Foreskin keratinocyte (primary cell): ENCODE measurements around a stretch of chr22.

DNA sequence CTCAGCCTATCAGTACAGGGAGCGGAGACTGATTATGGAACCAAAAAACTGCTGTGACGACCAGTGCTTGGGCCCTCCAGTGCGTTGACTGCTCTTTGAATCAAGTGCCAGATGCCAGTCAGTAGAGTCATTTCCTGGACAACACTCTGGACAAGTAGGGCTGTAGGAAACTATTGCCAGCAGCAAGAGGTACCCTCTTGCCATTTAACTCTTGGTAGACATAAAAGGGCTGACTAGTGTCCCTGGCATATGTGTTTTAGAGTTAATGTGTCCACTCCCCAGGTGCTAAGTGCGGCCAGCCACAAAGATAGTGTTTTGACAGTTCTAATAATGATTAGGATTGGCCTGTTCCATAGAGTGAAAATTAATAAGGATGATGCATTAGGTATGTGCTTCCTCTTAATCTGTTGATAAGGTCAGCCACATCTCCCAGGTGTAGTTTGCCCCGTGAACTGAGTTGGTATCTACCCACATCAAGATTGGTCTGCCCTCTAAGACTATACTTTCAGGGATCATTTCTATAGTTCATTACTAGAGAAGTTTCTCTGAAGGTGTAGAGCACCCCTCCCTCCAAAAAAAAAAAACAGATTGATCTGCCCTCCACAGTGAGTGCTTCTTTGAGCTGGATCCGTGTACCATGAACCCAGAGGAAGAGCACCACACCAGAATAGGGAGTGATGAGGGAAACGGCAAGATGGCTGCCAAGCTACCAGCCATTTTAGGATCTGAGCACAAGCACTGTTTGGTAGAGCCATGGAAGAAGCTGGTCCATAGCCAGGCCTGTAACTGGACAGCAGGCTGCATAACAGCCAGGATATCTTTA is 20.7 kb upstream of the AIFM3 start:
- RAMPAGE, total RNA, result no peak

GRCh38 chr22:20948297-20949035 is 18.6 kb upstream of the AIFM3 start:
- RAMPAGE, total RNA, result no peak

DNA sequence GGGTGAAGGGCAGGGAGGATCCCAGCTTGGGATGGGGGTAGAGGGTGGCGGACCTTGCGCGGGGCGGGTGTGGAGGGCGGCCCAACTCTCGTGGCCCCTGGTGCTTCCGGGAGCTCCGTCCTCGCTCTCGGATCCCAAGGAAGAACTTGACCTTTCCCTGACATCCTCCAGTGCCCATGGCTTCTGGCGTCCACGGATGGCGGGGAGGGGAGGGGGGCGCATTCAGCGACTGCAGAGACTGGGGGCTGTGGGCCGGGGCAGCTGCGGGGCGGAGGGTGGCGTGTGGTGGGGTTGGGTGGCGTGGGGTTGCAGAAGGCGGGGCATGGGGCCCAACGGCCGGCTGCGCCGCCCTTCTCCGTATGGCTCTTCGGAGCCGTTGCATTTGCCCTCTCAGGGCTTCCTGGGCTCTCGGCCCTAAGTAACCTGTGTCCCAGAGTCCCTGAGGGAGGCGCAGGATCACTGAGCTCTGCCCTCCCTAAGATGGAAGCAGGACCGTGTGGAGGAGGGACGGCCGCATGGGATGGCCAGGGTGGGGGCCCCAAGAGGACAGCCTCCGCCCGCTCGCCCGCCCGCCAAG is 9.4 kb upstream of the AIFM3 start:
- RAMPAGE, total RNA, result no peak

DNA sequence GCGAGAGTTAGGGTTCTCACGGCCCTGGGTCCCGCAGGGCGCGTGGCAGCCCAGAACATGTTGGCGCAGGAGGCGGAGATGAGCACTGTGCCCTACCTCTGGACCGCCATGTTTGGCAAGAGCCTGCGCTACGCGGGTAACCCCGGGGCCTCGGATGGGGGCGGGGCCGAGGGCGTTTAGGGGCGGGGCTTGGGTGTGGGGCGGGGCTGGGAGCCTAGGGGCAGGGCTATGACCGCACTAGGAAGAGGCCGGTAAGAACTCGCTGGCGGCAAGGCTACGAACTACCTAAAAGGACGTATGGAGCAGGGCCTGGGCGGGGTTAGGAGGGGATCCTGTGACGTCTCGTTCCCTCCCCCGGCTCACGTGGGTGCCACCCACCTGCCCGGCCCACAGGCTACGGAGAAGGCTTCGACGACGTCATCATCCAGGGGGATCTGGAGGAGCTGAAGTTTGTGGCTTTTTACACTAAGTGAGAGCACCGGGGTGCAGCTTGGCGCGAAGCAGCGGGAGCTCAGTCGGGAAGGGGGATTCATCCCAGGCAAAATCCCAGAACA is 2.8 kb upstream of the LZTR1 start:
- RAMPAGE, total RNA, result no peak

- RAMPAGE, total RNA, result no peak
These were observed 1.3 kb upstream of the P2RX6 start for GRCh38 chr22:21013647-21014023.

DNA sequence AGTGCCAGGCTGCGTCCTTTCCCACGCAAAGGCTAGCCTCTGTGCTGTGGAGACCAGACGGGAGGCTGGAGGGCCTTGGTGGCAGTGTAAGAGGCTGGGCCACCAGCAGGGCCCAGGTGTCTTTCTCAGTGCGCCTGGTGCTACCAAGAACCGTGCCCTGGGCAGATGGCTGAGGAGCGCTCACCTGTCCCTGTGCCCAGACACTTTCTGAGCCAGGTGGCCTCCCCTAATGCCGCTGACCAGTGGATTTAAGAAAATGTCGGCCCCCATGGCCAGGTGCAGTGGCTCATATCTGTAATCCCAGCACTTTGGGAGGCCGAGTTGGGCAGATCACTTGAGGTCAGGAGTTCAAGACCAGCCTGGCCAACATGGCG is 11.4 kb upstream of the TMEM191C start:
- RAMPAGE, total RNA, result no peak

- RAMPAGE, total RNA, result no peak
These were observed 5.6 kb downstream of the YDJC start for GRCh38 chr22:21624080-21624812.

- RAMPAGE, total RNA, result no peak
These were observed 2.8 kb downstream of the YDJC start for GRCh38 chr22:21626894-21627529.

DNA sequence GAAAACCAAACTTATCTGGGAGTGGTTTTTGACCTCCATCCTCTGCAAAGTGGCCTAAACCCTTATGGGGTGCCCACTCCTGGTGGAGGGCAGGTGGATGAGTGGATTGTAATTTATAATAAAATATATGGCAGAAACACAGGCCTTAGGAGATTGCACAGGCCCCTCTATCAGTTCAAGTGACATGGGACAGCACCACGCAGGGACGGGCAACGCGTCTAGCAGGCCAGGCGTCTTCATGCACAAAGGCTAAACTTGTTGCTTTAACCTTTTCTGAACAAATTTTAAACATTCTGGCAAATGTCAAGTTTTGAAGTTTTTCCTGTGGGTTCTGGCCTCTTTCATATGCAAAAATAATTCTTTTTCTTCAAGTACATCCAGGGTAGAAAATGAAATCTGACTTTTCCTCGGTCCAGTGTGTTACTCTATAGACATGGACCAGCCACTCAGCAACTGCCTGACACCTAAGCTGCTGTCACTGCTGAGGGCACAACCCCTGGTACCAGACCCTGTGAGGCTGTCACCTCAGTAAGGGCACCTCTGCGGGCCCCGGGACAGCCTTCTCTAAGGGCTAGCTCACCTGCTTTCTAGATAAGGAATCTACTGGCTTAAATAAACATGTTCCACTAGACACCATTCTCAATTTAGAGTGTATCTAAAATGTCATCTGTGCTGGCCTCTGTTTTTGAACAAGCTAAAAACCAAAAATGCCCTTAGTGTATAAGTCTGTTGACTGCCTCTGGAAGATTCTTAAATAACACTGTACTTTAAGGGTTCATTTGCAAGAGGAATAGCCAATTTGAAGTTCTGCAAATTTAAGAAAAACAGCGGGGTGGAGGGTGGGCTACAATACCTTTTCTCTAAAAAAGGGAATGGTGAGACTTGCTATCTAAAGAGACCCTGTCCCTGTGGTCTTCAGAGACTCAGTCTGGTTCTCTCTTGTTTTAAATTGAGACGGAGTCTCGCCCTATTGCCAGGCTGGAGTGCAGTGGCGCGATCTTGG is 33.9 kb downstream of the PPIL2 start:
- RAMPAGE, total RNA, result no peak

DNA sequence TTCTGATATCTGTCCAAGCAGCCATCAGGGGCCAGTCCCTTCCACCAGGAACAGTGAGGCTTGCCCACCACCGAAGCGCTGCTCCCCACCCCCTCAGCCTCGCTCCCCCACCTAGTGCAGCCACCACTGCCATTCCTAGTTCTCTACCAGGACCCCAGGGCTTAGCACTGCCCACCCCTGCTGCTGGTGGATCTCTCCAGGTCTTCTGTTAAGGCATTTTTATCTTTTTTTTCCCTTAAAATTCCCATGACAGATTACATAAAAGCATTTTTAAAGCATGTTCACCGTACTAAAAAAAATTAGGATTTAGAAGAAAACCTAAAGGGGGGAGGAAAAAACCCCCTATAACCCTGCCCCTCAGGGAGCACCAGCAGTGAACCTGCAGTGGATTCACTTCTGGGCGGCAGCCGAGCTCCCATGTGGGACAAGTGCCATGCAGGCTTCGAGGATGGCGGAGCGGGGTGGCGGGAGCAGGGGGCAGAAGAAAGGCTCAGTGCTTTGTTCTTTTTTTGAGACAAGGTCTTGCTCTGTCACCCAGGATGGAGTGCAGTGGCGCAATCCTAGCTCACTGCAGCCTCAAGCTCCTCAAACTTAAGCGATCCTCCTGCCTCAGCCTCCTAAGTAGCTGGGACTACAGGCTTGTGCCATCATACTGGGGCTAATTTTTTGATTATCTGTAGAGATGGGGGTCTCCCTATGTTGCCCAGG is 34.3 kb downstream of the PPM1F start:
- RAMPAGE, total RNA, result no peak

- RAMPAGE, total RNA, result no peak
These were observed 16.5 kb downstream of the PPM1F start for GRCh38 chr22:21936028-21936761.

DNA sequence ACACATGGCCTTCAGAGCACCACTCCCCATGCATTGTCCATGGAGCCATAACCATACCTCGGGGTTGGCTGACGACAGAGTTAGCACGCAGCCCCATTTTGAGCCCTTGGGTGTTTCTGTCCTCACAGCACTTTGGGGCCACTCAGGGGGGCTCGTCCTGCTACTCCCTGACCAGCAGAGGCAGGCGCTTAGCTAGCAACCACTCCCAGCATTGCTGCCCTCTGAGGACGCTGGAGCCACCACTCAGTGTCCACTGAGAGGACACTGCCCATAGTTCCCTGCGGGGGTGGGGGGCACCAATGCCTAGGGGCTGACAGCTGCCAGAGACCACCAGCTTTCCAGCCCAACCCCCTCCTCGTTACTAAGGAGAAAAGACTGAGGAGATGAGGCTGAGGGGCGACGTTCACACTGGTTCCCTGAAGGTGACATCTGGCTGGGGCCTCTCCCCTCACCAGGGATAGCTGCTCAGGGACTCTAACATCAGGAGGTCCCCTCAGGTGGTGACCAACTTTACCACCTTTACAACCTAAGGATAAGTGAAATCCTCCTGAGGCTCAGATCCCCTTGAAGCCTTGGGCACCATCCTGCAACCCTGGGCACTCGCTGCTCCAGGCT is 12.1 kb upstream of the PPM1F start:
- RAMPAGE, total RNA, result no peak

GRCh38 chr22:21994735-21994983 is 12.1 kb upstream of the TOP3B start:
- RAMPAGE, total RNA, result no peak

DNA sequence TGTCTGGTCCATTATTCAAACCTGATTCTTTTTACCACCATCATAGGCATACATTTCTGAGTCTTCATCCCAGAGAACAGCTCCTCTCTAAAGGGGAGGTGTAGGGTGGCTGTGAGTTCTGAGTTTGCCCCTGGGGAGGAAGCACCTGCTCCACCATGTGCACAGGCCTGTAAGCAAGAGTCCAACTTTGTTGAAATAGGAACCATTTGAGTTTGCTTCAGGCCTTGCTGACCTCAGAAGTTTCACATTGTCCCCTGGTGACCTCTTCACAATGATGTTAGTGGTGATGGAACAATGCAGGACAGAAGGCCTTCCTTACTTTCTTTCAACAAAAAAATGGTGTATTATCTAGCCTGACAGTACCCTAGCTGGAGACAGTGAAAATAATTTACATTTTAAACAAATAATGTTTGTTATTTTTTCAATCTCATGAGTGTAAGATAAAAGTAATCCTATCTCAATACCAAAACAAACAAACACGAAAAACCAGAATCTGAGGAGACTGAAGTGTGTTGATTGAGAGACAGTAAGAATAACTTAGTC is 54.7 kb upstream of the TOP3B start:
- RAMPAGE, total RNA, result no peak

- RAMPAGE, total RNA, result no peak
These were observed 126.4 kb downstream of the VPREB1 start for GRCh38 chr22:22370828-22371525.

DNA sequence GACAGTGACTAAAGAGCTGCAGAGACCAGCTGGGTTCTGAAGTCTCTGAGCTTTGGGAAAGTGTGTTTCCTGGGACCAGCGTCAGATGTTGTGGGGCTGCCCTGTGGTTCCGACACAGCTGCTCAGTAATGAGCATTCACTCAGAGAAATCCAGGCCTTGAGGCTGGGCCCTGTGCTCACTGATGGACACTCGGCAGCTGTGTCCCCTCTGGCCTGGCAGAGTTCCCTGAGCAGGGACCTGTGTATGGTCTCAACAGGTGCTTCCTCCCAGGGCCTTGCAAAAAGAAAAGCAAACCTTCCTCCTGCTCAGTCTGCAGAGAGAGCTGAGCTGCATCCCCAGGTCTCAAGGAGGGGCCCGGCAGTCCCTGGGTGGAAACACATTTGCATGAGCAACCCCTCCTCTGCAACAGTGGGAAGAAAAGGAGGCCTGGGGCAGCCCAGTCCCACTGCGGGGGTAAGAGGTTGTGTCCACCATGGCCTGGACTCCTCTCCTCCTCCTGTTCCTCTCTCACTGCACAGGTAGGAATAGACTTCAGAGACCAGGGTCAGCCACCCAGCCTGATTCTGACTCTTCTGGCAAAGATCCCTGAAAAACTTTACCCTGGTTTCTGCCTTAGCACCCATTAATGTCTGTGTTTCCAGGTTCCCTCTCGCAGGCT is 131.1 kb downstream of the VPREB1 start:
- RAMPAGE, total RNA, result no peak

GRCh38 chr22:22450476-22450879 is 58.1 kb downstream of the ZNF280B start:
- RAMPAGE, total RNA, result no peak

- RAMPAGE, total RNA, result no peak
These were observed 8.3 kb downstream of the PRAME start for GRCh38 chr22:22550431-22551593.

- RAMPAGE, total RNA, result no peak
These were observed 28.5 kb upstream of the PRAME start for GRCh38 chr22:22587669-22587940.

GRCh38 chr22:22714762-22715248 is 70.4 kb downstream of the GGTLC2 start:
- RAMPAGE, total RNA, result no peak